Penis (tissue), 1 donor: ENCODE data around the gene PARVA.

- PRO-cap, result no peak
These were observed 117.3 kb upstream of the PARVA start for GRCh38 chr11:12259730-12260784.

DNA sequence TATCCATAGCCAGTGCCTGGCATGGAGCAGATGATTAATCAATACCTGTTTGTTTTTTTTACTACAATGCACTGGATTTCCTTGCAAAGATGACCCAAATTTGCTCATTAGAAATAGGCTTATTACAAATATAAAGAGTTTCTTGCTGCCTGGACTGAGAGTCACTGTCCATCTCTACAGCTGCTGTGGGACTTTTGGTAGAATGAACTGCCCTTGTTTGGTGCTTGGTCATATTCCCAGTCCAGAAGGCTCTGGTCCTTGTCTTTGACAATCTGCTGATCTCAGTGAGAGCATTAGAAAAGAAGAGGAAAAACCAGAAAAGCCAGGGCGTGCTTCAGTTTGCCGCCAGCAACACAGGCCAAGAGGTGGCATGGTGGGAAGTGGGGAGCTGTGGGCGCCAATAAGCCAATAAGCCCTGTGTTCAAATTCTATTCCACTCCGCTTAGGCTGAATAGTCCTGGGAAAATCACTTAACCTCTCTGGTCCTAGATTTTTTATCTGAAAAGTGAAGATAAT is 48.2 kb upstream of the PARVA start:
- PRO-cap, result no peak

DNA sequence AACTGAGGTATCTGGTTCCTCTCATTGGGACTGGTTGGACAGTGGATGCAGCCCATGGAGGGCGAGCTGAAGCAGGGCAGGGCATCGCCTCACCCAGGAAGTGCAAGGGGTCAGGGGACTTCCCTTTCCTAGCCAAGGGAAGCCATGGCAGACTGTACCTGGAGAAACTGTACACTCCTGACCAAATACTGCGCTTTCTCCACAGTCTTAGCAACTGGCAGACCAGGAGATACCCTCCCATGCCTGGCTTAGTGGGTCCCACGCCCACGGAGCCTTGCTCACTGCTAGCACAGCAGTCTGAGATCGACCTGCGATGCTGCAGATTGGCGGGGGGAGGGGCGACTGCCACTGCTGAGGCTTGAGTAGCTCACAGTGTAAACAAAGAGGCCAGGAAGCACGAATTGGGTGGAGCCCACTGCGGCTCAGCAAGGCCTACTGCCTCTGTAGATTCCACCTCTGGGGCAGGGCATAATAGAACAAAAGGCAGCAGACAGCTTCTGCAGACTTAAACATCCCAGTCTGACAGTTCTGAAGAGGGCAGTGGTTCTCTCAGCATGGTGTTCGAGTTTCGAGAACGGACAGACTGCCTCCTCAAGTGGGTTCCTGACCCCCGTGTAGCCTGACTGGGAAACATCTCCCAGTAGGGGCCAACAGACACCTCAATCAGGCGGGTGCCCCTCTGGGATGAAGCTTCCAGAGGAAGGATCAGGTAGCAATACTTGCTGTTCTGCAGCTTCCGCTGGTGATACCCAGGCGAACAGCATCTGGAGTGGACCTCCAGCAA is 11.1 kb upstream of the PARVA start:
- PRO-cap, result no peak

DNA sequence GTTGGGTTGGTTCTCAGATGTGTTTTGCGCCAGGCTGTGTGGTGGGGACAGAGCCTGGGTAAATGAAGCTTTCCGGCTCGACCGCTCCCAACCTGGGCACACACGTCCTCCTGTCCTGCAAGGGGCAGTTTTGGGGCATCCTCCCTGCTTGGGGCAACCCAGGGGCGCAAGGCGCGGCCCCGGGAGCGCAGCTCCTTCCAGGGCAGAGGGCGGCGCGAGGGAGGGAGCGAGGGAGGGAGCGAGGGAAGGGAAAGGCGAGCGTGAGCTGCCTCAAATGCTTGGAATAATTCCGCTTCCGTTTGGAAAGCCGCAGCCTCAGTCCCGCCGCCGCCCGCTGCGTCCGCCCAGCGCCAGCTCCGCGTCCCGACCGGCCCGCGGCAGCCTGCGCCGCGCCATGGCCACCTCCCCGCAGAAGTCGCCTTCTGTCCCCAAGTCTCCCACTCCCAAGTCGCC is at the start of gene PARVA:
Gene PARVA (plus strand): TSS at position 318 of the 453 bp plus-strand sequence.
- PRO-cap, result bidirectional peak, plus-strand start at position 318 of the sequence, minus-strand start at position 221 of the sequence

DNA sequence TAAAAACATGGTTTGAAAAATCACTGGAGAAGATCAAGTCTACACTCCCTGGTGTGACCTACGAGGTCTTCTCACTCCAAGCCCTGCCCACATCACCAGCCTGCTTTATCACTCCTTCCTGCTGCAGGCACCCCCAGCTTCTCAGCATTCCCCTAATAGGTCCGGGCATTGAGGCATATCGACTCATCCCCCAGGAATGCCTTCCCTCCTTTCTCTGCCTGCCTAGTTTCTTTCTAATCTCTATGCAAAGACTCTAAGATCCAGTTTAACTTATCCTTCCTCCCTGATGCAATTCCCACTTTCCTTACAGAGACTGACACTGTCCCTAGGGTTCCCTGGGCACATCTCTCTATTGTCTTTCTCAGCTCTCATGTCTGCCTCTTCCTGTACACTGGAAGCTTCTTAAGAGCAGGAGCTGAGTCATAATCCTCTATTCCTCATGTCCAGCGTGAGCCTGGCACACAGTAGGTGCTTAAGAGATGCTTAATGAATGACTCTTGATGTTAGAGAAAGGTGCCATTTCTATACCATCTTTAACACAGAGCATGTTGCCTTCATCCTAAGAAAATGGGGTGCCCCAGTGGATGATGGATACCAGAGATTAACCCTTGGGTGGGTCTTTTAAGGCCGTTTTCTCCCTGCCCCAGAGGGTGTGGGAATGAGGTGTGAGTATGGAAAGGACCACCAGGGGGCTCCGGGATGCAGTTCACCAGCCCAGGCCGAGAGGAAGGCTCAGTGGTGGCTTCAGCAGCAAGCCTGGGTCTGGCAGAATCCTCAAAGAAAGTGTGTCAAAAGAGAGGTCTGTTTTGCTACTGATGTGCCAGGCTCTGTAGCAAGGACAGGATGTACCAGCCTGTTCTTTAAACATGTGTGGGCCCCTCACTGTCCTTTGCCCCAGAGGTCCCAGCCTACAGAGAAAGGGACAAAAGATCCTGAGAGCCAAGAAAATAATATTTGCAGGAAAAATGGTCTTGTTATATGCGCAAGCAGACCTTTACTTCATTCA is 34.7 kb downstream of the PARVA start:
- PRO-cap, result no peak

DNA sequence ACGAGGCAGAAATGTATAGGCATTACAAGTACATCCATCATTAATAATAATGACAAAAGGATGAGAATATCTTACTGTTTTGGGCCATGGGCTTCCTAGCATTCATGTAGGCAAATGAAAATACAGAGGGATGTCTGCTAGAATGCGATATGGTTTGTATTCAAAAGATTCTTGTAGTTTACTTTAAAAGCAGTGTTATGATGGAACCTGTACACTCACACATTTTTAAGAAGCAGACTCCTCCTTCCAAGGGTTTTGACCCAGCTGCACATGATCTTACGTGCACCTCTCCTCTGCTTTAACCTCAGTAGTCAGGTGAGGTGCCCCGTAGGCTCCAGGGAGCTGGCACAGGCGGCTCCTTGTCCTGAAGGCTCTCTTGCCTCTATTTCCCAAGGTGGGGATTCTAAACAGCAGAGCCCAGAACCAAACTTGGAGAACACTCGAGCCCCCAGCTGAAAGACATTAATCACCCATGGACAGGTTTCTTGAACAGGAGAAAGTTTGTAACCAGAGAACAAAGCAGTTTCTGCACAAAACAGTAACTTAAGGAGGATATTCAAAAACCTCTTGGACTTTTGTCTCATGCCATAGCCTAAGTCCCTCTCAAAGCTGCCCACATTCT is 36.1 kb downstream of the PARVA start:
- PRO-cap, result no peak

- PRO-cap, result no peak
These were observed 100.3 kb downstream of the PARVA start for GRCh38 chr11:12477684-12478087.

DNA sequence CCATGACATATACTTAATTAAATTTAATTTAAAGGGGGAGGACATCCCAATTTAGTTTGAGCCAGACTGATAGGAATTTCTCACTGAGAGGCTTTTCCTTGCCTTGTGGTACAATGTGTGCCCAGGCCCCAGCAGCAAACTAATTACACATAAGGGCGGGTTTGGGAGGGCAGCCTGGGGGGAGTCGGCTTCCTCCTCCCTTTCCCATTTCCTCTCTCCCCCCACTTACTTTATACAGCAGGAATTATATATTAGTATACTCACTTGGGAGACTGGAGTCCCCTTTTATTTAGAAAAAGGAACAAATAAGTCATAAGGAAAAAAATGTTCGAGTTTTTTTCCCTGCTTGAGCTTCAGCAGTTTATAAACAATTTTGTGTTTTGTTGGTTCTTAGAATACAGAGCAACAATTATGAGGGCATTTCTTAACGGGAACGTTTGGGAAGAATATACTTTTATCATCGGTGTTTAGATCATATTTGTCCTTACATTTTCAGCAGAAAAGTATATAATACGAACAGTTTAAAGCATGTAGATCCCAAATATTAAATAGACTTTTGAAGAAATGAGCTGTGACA is 3.1 kb downstream of the TEAD1 start:
- PRO-cap, result no peak

GRCh38 chr11:12684778-12685383 is 10.7 kb downstream of the TEAD1 start:
- PRO-cap, result no peak

GRCh38 chr11:12765319-12766087 is 91.3 kb downstream of the TEAD1 start:
- PRO-cap, result no peak

GRCh38 chr11:12781667-12782427 is 107.6 kb downstream of the TEAD1 start:
- PRO-cap, result no peak

- PRO-cap, result no peak
These were observed 132.0 kb downstream of the TEAD1 start for GRCh38 chr11:12806144-12806771.

- PRO-cap, result no peak
These were observed 166.8 kb upstream of the RASSF10 start for GRCh38 chr11:12842216-12842808.

DNA sequence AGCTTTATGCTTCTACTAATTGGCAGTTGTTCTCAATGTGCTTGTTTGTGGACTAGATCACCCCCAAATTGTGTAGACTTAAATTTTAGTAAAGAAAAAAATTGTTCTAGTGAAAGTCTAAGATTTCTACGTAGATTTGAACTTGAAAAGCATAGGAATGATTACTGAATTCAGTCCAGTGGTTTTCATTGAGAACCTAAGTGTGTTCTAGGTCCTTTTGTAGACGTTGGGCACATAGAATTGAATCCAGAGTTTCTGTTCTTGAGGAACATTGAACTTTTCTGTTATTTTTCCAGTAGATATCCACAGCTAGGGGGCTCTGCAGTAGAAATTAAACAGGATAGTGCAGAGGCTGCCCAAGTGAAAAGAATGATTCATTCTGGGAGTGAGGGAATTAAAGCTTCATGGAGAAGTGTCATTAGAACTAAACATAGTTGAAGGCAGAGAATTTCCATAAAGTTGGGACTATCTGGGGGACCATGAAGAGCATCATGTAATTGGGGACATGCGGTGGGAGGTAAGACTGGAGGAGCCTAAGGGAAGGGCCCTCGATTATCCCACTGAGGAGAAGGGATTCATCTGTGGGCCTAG is 140.5 kb upstream of the RASSF10 start:
- PRO-cap, result no peak

GRCh38 chr11:12989373-12989964 is 19.6 kb upstream of the RASSF10 start:
- PRO-cap, result unidirectional peak, minus-strand start at chr11:12989544

DNA sequence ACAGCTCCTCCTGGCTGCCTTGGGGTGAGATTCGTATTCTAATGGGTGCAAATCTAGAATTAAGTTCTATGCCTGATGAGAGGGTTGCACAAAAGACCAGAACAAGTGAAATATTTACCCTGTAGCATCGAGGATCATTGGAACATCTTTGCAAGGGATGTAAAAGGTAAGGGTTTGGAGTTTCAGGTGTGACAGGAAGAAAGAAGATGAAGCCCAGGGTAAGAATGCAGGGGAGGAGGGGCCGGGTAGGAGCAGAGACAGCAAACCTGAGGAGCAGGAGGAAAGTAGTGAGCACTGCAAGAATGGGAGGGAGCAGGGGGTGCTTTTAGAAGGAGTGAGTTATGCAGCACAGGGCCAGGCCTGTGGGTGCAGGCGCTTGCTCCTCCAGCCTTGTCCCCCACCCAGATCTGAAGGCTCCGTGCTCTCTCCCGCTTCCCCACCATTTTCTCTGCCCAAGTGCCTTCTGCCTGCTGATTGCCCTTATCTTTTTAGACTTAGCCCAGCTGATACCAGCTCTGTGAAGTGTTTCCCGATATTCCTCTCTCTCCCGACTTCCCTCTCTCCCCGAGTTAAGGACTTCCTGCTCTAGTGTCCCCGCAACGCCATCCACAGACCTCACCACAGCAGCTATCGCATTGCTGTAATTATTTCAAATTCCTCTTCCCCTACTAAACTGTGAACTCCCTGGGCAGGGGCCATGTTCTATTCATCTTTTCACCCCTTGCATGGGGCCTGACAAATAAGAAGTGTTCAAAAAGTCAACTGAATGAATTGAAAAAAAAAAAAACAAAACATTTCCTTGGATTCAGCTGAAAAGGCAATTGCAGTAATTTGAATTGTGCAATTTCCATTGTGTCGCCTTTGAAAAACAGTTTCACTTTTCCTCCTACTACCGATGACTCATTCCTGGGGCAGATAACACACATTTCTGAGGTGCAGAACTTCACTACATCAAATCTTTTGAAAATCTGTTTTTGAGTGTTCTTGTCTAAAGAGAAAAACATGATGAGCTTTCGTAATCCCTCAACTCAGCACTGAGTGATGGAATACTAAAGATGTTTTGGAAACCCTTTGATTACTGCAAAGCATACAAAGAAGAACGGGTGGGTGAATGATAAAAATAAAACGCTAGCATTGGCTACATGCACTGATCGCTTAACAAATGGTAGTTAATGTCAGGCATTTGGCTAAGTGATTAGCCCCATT is 69.7 kb upstream of the BMAL1 start:
- PRO-cap, result no peak

DNA sequence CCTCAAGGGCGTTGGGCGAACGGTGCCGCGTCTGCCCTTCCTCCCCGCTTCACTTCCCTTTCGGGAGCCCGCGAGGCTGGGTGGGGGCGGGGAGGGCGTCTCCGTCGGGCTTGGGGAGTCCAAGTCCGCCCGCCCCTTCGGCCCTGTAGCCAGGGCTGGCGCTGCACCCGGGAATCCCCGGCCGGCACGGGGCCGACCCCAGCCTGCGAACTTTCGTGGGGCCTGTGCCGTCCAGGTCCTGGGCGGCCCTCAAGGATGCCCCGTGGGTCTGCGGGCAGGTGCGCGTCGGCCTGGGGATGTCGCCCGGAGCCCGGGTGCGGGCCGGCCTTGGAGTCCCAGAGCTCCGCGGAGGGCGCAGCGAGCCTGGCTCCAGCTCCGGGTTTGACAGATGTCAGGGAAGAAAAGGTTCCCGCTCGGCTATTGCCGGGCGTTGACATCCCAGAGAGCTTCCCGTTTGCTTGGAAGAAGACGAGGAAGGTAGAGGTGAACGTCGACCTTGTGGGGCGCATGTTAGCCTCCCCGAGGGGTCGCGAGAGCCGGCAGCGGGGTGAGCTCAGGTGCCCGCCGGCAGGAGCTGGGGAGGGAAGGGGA is 920 bp downstream of the BMAL1 start:
- PRO-cap, result unidirectional peak, minus-strand start at position 68 of the sequence

GRCh38 chr11:13354290-13354857 is 76.8 kb downstream of the BMAL1 start:
- PRO-cap, result no peak

DNA sequence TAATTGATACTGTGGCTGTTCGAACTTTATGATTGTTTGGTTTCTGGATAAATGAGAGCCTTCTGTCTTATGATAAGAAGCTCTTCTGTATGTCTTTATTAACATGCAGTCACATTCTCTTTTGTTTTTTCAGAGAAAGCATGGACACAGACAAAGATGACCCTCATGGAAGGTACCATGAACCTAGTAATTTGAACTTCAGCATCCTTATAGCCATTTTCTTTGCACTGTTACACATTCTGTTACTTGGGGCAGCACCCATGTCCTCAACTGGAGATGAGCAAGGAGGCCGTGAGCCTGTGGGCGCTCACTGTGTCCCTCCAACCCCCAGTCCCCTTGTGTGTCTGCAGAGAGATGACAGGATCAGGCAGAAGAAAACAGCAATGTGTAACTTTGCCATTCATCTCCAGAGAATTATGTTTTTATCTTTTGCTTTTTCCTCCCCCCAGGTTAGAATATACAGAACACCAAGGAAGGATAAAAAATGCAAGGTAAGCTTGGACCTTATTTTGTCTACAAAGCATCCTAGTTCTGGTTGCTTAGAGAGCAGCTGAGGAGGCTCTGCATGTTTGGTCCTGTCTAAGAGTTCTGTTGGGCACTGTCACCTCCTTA is 79.1 kb downstream of the BMAL1 start:
- PRO-cap, result no peak

- PRO-cap, result no peak
These were observed 63.7 kb downstream of the BTBD10 start for GRCh38 chr11:13398903-13400127.